Endodermal cell (in vitro differentiated cells): Measurements from ENCODE around the gene ZNF326.

DNA sequence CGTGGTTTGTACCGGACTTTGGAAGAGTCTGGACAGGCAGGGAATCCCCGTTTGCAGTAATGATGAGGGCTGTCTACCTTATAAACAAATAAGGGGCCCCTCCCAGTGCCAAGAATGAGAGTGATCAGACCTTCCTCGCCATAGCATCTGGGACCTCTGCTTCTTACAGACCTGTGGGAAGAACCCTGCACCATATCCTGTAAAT lies 1.6 kb downstream of the LRRC8D start:
- PRO-cap, result no peak

DNA sequence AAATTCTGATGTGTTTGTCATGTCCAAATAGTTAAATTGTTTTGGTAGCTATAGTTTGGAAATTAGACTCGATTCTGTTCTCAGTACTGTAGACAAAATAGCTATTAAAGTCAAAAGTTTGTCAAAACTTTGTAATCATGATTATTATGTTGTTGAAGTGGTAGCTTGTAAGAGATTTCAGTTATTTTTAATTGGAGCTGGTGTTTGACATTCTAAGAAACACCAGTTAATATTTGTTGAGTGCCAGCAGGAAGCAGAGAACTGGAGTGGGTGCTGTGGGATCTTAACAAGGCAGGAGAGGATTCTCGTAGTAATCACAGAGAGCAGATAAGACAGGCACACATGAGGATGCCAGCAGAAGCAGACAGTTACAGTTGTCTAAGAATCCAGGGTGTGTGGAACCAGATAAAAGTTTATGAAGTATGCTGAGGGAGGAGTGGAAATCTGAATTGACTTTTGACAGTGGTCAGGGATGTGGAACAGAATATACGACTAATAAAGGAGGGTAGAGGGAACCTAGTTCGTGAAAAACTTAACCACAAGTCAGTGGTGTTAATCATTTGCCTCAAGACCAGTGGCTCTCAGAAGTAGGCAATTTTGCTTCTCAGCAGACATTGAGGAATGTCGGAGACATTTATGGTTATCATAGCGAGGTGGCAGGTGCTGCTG lies 2.7 kb downstream of the LRRC8D start:
- PRO-cap, result no peak

DNA sequence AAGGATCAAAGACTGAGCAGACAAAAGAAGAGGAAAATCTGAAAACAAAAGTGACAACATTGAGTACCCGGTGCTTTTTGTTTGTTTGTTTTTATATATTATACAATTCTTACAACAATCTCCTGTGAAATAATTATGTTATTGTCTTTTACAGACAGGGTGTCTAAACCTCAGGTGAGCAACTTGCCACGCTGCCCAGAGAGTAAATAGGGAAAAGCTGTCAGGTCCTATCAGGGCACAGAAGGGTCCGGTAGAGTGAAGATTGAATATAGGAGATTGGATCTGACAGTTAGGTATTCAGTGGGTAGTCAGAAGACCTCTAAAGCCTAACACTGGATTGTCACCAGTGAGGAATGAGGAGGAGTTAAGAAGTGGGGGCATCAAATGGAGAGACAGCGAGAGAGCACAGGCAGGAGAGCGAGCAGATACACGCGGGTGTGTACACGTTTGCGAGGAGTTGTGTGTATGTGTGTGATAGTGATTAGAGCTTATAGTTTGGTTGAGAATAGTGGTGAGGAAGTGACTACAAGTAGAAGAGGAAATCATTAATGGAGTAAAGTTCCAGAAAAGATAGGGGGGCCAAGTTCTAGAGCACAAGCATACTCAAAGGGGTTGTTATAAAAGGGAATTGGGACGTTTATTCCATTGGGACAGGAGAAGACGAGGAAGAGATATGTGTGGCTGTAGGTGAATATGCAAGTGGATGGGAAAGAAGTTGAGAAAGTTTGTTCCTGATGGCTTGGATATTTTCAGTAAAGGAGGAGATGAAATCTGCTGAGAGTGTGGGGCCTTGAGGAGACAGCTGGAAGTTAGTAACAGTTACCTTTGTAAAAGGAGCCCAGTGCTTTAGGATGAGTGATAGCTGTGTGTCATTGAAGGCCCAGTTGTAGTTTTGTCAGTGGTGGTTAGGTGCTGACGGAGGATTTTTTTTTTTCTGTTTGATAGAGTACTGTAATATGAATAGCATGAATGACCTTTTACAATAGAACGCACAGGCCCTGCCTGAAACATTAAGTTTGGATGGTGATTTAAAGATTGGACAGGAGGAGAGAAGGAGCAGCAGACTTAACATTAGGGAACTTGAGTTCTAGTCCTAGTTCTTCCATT lies 33.0 kb downstream of the LRRC8D start:
- PRO-cap, result no peak

- PRO-cap, result no peak
Observed at GRCh38 chr1:89870858-89871687, 50.2 kb downstream of the LRRC8D start.

- PRO-cap, result no peak
Observed at GRCh38 chr1:89872072-89872636, 51.3 kb downstream of the LRRC8D start.

GRCh38 chr1:89897950-89898575 lies 77.2 kb downstream of the LRRC8D start:
- PRO-cap, result no peak

- PRO-cap, result bidirectional peak, plus-strand start at chr1:89994957, minus-strand start at chr1:89994922; bidirectional peak, plus-strand start at chr1:89995168, minus-strand start at chr1:89994983
Observed at GRCh38 chr1:89994624-89995442, at the start of gene ZNF326. Gene ZNF326, plus strand, starts transcription at chr1:89995110.

GRCh38 chr1:90717865-90718467 lies 864 bp upstream of the BARHL2 start:
- PRO-cap, result unidirectional peak, minus-strand start at chr1:90717934

DNA sequence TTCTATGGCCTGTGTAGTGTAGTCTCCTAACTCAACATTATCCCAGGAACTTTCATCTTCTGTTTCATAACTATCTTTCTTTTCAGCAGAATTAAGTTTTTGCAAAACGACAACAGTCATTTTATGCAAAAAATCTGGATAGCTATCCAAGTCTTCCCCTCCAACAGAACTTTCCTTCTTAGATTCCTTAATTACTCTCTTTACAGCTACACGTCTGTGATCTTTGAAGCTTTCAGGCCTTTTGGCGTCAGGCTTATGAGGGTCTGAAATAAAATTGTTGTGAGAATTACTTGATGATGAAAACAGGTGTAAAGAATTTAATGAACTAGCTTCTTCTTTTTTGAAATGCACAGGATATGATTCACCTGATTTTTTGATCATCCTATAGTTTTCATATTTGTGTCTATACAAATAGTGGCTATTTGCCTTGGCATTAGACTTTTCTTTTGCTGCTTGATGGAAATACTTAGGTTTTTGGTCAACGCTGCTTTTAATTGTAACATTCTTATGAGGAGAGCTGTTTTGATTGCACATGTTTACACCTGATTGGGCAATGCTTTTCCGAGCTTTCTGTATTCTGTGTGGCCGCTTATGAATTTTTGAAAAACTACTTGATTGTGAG lies 83.0 kb downstream of the ZNF644 start:
- PRO-cap, result no peak

GRCh38 chr1:91160341-91160868 lies 138.6 kb upstream of the ZNF644 start:
- PRO-cap, result no peak

DNA sequence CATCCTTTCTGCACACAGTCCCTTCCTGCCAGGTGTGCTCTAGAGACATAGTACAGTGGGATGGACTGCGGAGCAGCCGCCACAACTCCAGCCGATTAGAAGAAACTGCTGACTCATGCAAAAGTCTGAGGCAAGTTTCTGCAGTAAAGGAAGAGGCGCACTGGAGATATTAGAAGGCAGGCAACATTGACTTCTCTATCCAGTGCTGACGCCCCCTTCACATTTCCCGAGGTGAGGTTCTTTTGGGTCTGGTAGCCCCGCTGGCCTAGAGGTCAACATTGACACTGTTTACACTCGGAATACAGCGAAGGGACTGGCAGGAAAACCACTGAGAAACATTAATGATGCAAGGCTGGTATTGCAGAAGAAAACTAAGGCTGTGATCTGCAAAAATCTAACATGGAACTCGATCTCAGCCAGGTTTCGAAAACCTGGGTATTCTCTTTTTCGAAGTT lies 90.6 kb downstream of the CDC7 start:
- PRO-cap, result no peak

GRCh38 chr1:91650568-91651493 lies 150.2 kb downstream of the CDC7 start:
- PRO-cap, result no peak

DNA sequence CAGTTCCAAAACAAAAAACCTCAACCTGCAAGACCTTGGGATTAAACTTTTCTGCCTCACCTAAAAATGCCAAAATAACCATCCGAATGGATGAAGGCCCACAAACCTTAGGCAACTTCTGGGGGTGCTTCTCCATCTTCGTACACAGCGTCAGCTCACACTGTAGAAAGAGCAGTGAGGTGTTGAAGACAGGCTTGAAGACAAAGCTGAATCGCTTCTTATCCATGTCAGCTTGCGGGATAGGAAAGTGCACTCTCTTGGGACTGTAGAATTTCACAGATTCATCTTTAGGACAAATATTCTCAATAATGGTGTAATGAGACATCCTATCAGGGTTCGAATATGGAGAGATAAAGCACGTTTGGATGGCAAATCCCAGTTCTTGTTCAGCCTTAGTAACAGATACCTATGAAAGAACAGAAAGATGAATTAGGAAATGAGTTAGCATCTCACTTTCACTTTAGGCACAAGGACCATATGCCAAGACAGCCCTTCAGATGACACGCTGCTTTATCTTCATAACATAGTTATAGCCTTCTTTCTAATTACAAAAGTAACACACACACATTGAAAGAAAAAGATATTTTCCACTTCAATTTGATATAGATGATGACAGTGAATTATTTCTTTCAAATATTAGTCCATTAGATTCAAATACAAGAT lies 173.7 kb downstream of the TGFBR3 start:
- PRO-cap, result no peak

- PRO-cap, result no peak
Observed at GRCh38 chr1:91712970-91714170, 172.6 kb downstream of the TGFBR3 start.

DNA sequence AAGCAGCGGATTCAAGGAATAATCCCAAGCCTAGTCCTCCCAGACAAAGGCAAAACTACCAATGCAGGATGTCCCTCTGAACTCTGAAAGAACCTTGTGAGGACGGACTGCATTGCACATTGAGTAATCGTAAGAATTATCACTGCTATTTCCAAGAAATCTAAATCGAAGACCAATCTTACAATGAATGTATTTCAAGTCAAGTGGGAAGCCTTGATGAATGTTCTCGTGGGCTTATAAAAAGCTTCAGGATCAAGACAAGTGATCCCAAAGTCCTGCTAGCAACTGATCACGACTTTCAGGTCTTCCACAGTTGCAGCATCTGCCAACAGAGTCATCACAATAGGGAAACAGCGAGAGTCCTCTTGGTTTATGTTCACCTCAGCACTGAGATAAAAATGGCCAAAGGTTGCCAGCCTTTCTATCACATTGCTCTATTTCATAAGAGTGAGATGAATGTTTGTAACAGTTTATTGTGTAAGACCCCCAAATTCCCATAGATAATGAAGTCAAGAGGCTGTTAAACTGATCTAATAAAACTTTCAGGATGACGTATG lies 150.8 kb downstream of the TGFBR3 start:
- PRO-cap, result no peak

- PRO-cap, result no peak
Observed at GRCh38 chr1:91736034-91736580, 149.8 kb downstream of the TGFBR3 start.

DNA sequence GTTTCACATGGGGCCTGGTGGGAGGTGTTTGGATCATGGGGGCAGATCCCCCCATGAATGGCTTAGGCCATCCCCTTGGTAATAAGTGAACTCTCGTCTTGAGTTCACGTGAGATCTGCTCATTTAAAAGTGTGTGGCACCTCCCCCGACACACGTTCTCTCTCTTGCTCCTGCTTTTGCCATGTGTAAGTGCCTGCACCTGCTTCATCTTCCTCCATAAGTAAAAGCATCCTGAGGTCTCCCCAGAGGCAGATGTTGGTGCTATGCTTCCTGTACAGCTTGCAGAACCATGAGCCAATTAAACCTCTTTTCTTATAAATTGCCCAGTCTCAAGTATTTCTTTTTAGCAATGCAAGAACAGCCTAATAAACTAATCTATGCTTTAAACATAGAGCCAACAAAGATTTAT lies 147.6 kb downstream of the TGFBR3 start:
- PRO-cap, result no peak

GRCh38 chr1:91760898-91761933 lies 124.7 kb downstream of the TGFBR3 start:
- PRO-cap, result no peak

- PRO-cap, result no peak
Observed at GRCh38 chr1:91777666-91777967, 108.3 kb downstream of the TGFBR3 start.

DNA sequence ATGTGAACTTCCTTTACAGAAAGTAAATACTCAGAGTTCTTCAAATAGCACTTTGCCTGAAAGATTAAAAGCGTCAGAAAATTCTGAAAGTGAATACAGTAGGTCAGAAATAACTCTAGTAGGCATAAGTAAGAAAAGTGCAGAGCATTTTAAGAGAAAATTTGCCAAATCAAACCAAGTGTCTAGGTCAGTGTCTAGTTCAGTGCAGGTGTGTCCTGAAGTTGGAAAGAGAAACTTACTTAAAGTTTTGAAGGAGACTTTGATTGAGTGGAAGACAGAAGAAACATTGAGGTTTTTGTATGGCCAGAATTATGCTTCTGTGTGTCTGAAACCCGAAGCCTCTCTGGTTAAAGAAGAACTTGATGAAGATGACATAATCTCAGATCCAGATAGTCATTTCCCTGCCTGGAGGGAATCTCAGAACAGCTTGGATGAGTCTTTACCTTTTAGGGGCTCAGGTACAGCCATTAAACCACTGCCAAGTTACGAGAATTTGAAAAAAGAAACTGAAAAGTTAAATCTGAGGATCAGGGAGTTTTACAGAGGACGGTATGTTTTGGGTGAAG lies 25.0 kb downstream of the RPAP2 start:
- PRO-cap, result no peak